Epithelial cell of proximal tubule (primary cell): ENCODE measurements around the gene ANKRD61.

DNA sequence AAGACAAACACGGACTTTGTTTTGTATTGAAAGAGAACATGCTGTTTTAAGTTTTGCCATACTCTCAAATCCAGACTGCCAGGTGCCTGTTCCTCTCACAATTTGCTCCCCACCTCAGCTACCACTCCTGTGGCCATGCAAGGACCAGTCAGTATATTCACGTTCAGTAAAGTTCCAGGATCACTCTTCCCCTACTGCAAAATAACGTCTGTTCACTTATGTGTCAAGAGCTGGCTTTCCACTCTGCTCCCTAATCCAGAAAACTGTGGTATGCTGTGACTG, 43.3 kb downstream of the FSCN1 start:
- RAMPAGE, long total RNA: no peak
- RRBS: no CpG with 5 or more reads among the region's 3 CpGs

DNA sequence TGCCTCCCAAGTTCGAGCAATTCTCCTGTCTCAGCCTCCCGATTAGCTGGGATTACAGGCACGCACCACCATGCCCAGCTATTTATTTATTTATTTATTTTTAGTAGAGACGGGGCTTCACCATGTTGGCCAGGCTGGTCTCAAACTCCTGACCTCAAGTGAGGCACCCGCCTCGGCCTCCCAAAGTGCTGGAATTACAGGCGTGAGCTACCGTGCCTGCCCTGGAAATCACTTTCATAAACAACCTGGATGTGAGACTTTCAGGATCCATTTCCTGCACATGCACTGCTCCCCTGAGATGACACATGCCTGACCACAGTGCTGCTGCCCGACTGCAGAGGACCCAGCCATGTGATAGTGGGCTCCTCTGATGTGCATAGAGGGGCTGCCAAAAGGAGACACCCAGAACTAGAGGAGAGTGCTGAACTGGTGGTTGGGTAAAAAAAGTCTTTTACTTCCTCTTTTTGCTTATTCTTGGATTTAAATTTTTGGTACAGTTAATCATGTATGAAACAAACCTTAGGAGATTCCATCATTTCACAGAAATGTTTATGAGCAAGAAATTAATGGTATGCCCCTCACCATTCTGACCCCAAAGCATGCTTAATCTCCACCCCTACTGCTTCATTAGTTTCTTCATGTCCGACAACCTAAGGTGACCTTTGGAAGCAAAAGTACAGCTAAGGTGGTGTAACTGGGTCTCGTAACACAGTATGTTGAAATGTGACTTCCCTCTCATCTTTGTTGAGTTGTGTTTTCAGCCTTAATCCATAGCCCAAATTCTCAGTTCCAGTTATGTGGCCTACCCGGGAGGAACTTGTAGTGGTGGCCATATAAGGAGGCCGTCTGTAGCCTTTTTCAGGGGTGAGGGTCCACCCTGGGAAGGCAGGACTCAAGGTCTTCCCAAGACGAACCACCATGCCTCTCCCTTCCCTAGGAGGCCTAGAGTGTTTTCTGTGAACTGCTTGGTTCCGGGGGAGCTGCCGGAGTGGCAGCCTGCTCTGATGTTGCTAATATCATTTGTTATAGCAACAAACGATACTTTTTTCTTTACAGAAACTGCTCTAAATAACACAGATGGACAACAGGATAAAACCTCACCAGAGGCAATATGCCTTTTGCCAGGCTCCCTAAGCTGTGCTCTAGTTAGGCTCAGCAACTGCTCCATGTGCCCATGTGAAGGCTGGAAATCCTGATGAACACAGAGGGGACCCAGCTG, 77.8 kb downstream of the FSCN1 start:
- RAMPAGE, long total RNA: no peak
- RRBS: no CpG with 5 or more reads among the region's 17 CpGs

GRCh38 chr7:5696262-5696665, 85.2 kb downstream of the RNF216 start:
- RAMPAGE, long total RNA: no peak
- RRBS: 60% methylated on average over 2 of the region's 12 CpGs

DNA sequence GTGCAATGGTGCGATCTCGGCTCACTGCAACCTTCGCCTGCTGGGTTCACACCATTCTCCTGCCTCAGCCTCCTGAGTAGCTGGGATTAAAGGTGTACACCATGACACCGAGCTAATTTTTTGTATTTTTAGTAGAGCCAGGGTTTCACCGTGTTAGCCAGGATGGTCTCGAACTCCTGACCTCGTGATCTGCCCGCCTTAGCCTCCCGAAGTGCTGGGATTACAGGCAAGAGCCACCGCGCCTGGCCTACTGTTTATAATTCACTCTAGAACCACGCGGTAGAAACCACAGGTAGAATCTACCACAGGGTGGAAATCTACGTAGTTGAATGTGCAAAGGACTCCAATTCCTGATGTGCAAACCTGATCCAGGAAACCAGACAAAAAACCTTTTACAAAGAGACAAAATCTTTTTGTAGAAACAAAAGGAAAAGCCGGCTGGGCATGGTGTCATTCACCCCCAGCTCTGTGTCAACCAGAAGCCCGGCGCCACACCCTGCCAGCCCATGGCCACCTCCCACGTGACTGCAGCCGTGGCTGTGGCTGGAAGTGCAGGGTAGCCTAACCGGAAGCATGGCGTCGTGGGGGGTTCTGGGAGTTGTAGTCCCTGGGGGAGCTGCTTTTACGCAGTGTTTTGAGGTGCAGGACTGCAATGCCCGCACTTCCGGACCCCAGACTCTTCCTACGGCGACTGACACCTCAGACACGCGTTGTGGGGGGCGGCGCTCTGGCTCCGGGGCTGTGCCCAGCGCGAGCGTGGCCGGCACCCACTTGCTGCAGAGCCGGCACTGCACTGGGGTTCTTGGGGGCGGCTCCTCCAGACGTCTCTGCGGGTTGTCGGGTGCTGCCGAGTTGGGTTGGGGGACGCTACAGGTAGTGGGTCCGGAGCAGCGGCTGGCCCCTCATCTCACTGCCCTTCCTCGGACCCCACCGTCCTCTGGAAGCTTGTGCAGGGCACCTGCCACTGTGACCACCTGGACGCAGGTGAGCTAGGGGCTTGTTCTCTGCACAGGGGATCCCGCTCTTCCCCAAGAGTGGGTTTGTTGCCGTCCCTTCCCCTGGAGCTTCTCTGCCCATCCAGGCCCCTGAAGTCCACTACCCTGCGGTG, 41.4 kb upstream of the RNF216 start:
- RAMPAGE, long total RNA: no peak
- RRBS: 3% methylated on average over 16 of the region's 51 CpGs

GRCh38 chr7:5831034-5831833, 49.4 kb upstream of the OCM start:
- RAMPAGE, long total RNA: no peak
- RRBS: no CpG with 5 or more reads among the region's 22 CpGs

DNA sequence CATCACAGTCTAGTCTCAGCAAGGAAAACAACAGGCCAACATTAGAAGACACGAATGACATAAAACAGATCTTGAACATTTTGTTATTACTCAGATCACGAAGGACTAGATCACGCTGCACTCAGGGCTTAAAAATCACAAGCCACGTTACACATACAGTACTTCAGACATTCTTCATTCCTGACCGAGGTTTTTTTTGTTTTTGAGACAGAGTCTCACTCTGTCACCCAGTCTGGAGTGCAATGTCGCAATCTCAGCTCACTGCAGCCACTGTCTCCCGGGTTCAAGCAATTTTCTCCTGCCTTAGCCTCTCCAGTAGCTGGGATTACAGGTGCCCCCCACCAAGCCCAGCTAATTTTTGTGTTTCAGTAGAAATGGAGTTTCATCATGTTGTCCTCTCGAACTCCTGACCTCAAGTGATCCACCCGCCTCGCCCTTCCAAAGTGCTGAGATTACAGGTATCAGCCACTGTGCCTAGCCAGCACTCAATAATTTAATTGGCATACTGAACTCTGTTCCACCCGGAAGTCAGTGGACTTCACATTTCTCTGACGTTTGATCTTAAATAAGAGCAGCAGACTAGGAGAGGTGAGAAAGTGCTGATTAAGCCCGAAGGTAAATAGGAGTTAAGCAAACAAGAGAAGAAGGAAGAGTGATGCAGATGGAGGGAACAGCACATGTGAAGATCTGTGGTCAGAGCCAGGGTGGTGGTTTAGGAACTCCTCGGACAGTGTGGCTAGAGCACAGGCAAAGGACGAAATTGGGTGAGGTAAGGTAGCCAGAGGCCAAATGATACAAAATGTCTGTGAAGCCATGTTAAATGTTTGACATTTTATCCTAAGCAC, 3.5 kb downstream of the AIMP2 start:
- RAMPAGE, long total RNA: no peak
- RRBS: no CpG with 5 or more reads among the region's 15 CpGs

DNA sequence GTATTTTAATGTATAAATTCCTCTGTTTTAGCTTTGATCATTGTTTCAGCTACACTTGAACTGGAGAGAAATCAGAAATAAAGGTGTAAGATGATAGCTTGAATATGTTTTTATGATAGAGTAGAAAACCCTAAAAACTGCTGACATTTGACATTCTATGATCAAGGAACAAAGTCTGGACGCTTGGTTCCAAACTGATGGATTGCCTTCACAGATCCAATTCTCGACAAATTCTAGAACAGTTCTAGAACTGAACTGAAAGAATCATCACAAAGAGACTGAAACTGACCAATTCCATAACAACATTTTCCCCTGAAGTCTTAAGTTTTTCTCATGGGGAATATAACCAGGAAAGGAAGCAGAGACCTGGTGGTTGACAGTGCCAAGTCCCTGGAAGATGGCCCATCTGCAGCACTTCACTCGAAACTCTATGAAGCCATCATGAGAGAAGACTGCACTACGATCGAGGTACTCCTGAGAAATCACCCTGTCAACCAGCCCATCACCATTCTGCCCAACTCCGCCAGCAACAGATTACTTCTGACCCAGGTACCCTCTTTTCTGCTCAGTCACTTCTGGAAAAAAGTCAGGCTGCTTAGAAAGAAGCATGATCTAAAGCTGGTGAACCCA, at the start of gene ANKRD61:
Gene ANKRD61 (plus strand): TSS at position 334 of the 630 bp plus-strand sequence.
- RAMPAGE, long total RNA: no peak
- RRBS: no CpG with 5 or more reads among the region's 6 CpGs

GRCh38 chr7:6115137-6115767, 10.5 kb downstream of the USP42 start:
- RAMPAGE, long total RNA: no peak
- RRBS: no CpG with 5 or more reads among the region's 4 CpGs

GRCh38 chr7:6152236-6152962, 47.6 kb downstream of the USP42 start:
- RAMPAGE, long total RNA: no peak
- RRBS: 85% methylated on average over 4 of the region's 25 CpGs

- RAMPAGE, long total RNA: no peak
- RRBS: no CpG with 5 or more reads among the region's 18 CpGs
Observed at GRCh38 chr7:6156382-6157108, 51.8 kb downstream of the USP42 start.

DNA sequence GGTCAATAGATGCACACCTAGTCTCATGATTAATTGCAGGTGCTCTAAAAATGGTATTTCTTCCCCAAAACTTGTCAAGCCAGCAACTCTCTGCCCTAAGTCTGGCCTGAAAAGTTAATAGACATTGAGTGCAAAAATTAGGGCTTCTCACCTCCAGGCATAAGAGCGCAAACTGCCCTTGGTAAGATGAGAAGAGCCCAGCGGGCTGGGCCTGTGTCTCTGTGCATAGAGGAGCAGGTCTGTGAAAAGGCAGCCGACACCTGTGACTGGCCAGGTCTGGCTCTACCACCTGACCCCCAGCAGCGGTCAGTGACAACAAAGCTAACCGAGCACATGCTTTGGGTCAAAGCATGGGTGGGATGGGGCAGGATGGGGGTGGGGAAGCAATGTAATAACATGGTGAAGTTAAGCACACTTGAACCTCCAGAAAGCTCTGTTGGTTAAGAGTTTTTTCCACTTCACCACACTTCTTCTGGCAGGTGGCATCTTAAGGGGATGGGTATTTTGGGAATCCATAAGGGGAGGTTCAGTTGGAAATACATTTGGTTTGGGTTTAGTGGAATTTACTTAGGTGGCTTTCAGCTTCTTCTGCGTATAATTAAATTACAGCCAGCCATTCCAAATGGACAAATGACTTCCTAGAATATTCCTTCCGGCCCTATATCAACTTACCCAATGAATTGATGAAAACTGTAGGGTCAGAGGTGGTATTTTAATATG, 29.2 kb downstream of the CYTH3 start:
- RAMPAGE, long total RNA: no peak
- RRBS: no CpG with 5 or more reads among the region's 7 CpGs

GRCh38 chr7:6256384-6257090, 15.9 kb downstream of the CYTH3 start:
- RAMPAGE, long total RNA: no peak
- RRBS: no CpG with 5 or more reads among the region's 8 CpGs

DNA sequence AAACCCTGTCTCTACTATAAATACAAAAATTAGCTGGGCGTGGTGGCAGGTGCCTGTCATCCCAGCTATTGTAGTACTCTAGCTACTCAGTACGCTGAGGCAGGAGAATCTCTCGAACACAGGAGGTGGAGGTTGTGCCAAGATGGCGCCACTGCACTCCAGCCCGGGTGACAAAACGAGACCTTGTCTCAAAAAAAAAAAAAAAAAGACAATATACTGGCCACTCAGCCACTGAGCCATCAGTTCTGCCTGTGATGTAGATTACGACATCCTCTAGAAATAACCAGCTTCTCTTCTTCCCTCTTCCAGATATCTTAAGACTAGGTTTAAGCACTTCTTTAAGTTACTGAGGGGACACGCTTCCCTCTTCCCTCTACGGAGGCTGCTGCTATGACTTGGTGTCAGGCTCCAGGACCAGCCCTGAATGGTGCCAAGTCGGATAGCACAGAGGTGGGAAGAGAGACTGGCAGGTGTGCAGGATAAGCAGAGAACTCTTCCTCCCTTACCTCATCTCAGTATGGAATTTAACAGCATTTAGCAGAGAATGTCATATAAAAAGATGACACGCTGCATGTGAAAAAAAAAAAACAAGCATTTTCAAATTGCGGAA, 14.0 kb downstream of the DAGLB start:
- RAMPAGE, long total RNA: no peak
- RRBS: no CpG with 5 or more reads among the region's 12 CpGs

DNA sequence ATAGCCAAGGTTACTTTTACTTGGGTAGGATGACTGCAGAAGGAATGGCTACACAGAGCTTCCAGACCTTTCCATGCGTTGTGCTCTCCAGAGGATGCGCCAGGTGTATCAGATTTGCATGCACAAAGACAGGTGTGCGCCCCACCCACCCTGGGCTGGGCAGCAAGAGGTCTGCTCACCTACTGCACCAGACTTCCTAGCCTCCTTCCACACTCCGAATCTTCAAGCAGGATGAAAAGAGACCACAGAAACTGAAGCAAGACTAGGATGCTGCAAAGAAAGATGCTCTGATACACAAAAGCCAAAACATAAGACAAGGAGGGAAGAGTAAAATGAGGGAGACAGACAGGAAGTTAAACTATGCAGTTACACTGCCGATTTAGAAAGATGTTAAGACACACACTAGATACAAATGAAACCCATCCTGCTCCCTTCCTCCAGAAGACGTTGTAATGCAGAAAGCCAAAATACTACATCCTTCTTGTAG, 13.6 kb upstream of the DAGLB start:
- RAMPAGE, long total RNA: no peak
- RRBS: no CpG with 5 or more reads among the region's 6 CpGs

DNA sequence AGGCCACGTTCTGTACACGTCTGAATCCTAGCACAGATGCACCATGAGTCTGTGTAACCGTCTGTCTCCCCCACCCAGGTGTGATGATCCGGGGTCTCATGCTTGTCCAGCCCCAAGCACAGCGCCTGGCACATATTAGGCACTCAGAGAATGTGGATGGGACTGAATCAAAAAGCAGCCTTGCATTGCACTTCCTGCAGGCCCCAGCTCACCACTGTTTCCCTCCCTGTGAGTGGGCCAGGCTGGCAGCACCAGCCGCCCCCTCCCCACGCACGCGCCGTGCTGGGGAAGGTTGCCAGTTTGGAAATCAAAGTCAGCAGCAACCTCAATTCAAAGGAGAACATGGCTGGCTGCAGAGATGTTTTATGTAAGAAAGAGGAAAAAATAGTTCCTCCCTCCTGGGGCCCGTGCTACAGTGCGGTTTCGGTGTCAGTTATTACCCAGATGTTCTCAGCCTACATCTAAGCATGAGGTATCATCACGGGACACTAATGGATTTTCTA, 5.6 kb downstream of the GRID2IP start:
- RAMPAGE, long total RNA: no peak
- RRBS: no CpG with 5 or more reads among the region's 14 CpGs

GRCh38 chr7:6623813-6624293, 8.4 kb downstream of the ZNF853 start:
- RAMPAGE, long total RNA: no peak
- RRBS: 91% methylated on average over 1 of the region's 10 CpGs

- RAMPAGE, long total RNA: no peak
- RRBS: 2% methylated on average over 4 of the region's 18 CpGs
Observed at GRCh38 chr7:6636539-6636972, 562 bp upstream of the ZNF316 start.

DNA sequence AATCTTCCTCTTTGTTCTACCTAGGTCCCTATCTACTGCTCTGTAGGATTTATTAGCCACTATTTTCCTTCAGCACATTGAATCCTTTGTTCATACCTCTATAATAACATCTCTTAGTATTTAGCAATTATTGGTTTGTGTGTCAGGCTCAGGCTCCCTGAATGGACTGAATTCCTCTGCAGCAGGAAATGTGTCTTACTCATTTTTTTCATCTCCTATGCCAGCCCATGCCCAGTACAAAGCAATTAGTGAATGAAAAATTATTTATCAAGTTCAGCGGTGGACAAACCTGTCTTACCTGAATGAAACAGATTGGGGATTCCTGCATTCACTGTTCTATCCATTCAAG, 53.7 kb downstream of the C1GALT1 start:
- RAMPAGE, long total RNA: no peak
- RRBS: no CpG with 5 or more reads among the region's 1 CpG

- RAMPAGE, long total RNA: no peak
- RRBS: no CpG with 5 or more reads among the region's 1 CpG
Observed at GRCh38 chr7:7415084-7415374, 120.6 kb downstream of the COL28A1 start.

GRCh38 chr7:7772209-7773047, 54.0 kb upstream of the RPA3 start:
- RAMPAGE, long total RNA: no peak
- RRBS: no CpG with 5 or more reads among the region's 8 CpGs